SUDHL5 (cell line): ENCODE data around the genes OR10A5 and SYT9.

DNA sequence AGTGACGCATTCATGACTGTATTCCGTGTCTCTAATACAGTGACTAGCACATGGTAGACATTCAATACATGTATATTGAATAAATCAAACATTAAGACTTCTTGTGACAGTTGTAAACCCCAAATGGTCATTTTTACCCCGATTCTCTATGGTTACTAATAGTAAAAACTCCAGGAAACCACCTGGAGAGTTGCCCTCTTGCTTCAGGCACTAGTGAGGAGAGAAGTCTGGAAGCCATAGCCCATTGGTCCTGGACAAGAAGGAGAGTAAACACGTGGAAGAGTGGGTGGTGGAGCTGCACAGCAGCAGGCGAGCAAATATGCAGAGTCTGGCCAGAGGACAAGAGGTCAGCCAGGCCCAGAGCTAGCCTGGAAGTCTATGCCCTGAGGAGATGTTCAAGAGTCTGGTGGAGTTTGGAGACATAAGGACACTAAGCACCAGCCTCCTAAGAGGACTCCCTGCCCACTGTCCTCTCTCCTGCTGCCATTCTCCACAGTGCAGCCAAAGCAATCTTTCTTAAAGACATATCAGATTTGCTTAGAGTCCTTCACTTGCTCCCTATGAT, 17.7 kb downstream of the DCHS1 start:
- PRO-cap: no peak

- PRO-cap: no peak
These were observed 43.4 kb downstream of the OR2AG2 start for GRCh38 chr11:6728259-6728973.

DNA sequence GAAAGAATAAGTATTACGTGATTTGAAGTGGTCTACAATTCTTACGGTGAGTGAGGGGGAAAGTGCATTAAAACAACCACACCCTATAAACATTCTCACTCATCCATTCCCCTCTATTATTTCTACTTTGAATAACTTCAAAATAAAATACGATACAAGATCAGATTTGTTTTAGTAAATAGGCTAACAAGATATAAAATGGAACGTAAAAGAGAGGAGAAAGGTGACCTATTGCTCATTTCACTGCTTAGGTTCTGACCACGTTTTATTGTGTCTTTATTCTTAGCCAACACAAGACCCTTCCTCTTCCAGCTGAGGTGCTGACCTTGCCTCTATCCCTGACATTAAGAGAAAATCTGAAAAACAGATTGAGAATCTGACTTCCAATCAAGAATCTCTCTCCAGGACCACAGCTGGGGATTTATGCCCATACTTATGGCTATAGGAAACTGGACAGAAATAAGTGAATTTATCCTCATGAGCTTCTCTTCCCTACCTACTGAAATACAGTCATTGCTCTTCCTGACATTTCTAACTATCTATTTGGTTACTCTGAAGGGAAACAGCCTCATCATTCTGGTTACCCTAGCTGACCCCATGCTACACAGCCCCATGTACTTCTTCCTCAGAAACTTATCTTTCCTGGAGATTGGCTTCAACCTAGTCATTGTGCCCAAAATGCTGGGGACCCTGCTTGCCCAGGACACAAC, at the start of gene OR10A5:
TSS of gene OR10A5 (plus strand) at position 436 of the 710 bp plus-strand sequence.
- PRO-cap: no peak

DNA sequence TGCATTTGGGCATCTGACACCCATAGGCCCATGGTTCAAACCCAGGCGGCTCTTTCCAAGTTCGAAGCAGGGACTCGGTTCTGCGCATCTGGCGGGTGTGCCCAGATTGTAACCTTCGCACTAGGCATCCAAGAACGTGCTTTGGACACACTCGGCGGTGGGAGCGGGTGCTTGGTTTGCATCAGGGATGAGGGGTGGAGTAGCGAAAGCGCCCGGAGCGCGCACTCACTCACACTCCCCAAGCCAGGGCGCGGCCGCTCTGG, 292 bp upstream of the SYT9 start:
- PRO-cap: no peak

GRCh38 chr11:7251744-7252312, at the start of gene SYT9:
Gene SYT9 (plus strand): TSS chr11:7251904.
- PRO-cap: no peak

- PRO-cap: no peak
These were observed 59.9 kb downstream of the PPFIBP2 start for GRCh38 chr11:7573348-7574387.

GRCh38 chr11:7576736-7576952, 62.8 kb downstream of the PPFIBP2 start:
- PRO-cap: no peak

- PRO-cap: no peak
These were observed 61.2 kb downstream of the CYB5R2 start for GRCh38 chr11:7612012-7612566.

DNA sequence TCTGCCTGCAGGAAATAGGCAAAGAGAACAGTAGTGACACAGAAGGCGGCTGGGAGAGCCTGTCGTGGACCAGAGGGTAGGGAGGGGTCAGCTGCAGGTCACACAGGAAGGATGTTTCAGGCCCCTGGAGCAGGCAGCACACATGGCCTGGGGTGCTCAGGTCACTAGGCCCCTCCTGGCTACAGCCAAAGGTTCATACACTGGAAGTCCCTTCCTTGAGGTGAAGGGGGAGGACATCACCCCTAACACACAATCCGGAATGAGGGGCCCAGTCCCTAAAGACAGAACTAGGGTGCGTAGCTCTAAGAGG, 347 bp downstream of the CYB5R2 start:
- PRO-cap: no peak

GRCh38 chr11:7677529-7678121, 4.3 kb upstream of the CYB5R2 start:
- PRO-cap: no peak

GRCh38 chr11:8019697-8020599, 32.8 kb downstream of the EIF3F start:
- PRO-cap: no peak

- PRO-cap: no peak
These were observed 39.6 kb downstream of the LMO1 start for GRCh38 chr11:8223997-8224542.

DNA sequence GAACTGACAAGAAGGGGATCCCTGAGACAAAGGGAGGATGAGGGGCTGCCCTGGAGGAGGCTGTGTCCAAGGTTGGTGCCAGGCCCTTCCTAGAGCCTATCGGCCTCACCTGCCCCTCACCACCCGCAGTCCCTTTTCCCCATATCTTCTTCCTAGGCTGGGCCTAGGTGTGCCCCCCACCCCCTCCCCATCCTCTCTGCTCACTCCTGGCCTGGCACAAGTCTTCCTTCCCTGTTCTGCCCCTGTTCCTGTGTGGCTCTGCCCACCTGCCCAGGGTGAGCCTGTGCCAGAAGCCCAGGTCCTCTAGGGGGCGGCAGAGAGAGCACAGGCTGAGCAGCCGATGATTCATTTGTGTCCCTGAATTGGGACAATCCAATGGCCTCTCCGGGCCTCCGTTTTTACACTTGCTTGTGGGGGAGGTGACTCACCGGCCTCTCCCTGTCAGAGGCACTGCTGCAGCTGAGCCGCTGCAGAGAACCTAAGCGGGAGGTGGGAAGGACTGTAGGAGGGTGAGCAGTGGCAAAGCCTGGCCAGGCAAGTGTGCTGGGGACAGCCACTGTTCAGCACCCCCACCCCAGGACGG, 65.1 kb upstream of the LMO1 start:
- PRO-cap: no peak

DNA sequence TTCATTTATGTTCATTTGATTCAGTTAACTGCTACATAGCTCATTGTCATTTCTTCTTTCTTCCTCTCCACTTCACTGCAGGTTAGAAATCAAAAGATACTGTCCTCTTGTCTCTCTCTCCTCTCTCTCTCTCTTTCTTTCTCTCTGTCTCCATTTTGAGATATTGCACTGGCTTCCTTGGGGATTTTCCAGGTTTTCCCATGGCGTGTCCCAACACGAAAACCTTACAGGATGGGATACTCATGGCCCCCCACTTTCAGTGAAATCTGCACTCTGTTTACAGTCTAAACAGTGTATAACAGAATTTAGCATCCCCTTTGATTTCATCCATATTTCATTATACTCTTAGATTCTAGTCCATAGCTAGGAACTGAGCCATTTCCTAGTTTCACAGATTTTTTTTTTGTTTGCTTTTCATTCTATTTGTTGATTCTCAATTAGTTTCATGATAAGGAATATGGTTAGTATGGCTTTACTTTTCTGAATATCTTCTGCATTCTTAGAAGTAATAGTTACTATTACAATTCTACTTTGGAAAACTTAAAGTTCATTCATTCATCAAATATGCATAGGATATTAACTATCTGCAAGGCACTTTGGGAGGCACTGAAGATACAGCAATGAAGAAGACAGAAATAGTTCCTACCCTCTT, 31.7 kb downstream of the STK33 start:
- PRO-cap: no peak

DNA sequence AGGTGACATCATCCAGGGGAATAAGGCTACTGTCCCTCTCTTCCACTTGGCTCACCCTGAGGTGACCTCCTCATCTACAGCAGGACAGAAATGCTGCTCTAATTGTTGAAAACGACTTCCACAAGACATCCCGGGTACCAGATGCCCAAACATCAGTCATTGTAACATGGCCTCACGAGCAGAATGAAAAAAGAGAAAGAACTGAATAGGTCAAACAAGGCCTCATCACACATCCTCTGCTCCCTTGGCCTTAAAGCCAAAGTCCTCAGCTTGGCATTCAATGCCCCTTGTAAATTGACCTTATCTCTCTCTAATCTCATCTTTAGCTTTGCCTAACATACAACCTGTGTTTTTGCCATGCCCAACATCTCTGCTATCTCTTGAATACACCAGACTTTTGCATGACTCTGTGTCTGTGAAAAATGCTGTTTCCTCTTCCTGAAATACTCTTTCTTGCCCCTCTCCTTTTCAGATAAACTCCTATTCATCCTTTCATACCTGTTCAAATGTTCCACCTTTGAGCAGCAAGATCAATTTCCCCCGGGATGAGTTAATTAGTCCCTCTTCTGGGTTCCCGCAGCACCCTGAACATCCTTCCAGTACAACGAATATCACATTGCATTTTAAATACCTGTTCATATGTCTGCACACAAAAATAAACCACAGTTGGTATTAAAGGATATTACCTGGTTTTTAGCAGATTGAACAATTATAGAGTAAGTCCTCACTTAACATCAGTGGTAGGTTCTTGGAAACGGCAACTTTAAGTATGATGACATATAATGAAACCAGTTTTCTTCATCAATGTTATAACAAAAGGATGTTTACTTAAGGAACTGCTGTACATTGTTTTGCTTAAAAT, 28.3 kb downstream of the TRIM66 start:
- PRO-cap: no peak

GRCh38 chr11:8660032-8660794, 22.3 kb downstream of the TRIM66 start:
- PRO-cap: no peak

DNA sequence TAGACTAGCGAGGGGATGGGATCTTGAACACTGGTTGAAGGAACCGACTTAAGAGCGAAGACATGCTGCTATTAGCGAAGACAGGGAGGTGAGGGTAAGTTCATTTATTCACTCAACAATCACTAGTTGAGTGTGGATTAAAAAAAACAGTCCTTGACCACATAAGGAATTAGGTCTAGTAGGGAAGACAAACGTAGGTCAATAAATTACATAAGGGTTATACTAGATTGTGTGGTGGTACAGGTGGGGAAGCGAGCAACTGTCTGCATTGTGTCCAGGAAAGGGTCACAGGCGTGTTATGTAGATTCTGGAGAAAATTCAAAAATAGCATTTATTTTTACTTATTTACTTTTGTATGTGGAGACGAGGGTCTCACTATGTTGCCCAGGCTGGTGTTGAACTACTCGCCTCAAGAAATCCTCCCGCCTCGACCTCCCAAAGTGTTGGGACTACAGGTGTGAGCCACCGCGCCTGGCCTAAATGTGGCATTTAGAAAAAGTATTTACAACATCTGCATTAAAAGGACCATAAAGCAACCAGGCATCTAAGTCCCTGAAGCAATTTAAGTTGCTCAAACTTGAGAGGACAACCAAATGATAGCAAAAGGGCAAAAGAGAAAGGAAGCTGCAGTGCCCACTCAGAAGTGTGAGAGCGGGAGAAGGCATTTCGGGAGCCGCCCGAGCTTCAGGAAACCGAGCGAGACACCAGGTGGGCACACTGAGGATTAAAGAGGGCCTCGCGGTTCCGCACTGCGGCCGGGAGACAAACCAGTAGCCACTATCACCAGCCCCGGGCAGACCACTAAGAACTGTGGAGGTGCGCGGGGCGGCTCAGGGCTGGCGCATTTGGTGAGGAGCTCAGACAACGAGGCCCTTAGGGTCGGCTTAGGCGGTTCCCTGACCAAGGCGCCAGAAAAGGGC, 620 bp downstream of the TRIM66 start:
- PRO-cap: bidirectional peak, plus-strand start at position 801 of the sequence, minus-strand start at position 803 of the sequence

GRCh38 chr11:8697674-8698213, 15.2 kb downstream of the RPL27A start:
- PRO-cap: no peak

- PRO-cap: no peak
These were observed 25.1 kb downstream of the RPL27A start for GRCh38 chr11:8707351-8708357.

DNA sequence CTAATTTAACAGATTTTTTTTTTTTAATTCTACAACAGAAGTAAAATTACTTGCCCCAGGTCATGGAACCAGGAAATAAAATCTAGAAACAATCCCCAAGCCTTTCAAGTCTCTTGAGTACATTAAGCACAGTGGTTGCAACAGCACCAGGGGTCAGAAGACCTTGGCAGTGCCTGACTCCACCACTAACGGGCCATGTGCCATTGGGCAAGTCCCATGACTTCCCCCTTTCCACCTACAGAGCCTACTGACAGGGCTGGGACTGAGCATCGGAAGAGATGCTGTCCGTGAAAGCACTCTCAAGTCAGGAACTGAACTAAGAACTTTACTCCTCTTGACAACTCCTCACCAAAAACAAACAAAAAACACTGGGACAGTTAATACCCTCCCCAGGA, 2.0 kb upstream of the DENND2B start:
- PRO-cap: no peak